AG09319 (cell line): ENCODE data around the genes TAF8, C6orf132 and MRPS10.

GRCh38 chr6:41920733-41920982, 281 bp downstream of the MED20 start:
- RRBS, result 2% methylated on average over 6 of the region's 14 CpGs

DNA sequence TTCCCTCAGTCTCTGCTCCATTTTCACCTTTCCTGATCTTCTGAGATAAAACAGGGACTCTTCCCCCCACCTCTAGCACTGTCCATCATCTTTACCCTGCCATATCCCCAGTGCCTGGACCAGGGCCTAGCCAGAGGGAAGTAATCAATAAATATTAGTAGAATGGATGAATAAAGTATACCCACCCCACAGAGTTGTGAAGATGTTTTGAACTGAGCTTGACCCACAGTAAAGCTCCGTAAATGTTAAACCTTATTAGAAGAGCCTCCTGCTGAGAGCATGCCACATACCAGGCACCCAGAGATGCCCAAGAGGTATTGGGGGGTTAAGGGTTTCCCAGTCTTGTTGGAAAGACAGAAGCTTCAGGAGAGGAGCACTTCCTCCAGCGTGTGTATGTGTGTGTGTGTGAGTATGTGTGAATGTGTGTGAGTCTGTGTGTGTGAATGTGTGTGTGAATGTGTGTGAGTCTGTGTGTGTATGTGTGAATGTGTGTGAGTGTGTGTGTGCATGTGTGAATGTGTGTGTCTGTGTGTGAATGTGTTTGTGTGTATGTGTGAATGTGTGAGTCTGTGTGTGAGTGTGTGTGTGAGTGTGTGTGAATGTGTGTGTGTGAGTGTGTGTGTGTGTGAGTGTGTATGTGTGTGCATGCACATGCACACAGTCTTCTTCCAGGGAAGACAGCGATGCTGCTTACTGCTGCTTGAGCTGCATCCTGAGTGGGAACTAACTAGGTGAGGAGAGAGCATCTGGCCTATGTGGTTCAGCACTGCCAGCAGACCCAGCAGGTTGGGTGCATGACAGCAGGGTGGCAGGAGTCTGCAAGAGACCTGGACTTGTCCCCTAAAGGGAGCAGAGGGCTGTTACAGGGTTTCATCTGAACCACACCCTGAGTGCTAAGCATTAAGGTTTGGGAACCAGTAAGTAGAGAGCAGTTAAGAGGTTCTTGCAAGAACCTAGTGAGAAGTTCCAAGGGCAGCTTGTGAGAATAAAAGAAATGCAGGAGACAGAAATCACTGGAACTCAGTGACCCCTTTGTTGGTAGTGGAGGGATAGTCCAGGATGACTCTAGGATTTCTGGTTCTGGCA, 22.6 kb upstream of the CCND3 start:
- RRBS, result no CpG with 5 or more reads among the region's 3 CpGs

DNA sequence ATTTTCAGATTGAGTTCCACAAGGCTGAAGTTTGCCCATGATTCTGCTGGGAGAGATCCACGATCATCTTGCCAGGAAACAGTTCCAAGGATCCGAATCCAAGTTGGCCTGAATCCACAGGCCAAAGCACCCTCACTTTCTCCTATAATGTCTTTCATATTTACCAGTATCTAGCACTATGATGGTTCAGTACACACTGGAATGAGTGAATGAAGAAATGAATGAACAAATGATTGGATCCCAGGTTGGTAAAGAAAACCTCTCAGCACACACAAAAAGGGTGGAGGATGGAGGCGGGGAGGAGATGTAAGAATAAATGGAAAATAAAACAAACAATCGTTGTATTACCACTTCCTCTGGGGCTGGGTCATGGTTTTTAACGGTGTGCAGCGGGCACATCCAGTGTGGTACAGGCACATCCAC, 28.2 kb upstream of the TAF8 start:
- RRBS, result no CpG with 5 or more reads among the region's 6 CpGs

DNA sequence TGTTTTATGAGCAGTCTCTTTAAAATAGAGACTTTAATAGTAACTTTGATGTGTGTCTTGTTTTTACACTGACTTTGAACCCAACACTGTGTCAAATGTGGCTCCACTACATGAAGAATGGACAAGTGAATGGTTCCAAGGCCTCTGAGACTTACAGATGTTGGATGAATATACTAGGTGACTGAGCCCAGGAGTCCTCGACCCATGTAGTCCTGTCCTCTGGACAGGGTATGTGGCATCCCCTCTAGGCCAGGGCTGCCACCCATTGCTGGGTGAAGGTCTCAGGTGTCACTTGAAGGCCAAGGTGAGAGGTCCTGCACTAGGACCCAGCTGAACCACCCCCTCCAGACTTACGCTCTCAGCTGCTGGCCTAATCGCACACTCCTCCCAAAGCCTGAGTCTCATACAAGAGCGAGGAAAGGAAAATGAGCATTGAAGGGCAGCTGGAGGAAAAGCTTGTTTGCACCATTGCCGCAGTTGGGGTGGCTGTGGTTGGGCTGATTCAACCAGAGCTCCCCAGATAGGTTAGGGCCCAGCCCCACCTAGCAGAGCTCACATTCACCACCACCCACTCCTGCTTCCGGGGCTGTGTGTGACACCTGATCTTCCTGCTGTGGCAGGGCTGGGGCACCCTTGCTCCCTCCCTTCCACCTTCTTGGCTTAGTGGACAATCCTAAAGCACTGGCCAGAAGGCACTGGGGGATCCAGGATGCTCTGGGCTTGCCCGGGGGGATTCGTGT, 11.0 kb upstream of the TAF8 start:
- RRBS, result no CpG with 5 or more reads among the region's 8 CpGs

DNA sequence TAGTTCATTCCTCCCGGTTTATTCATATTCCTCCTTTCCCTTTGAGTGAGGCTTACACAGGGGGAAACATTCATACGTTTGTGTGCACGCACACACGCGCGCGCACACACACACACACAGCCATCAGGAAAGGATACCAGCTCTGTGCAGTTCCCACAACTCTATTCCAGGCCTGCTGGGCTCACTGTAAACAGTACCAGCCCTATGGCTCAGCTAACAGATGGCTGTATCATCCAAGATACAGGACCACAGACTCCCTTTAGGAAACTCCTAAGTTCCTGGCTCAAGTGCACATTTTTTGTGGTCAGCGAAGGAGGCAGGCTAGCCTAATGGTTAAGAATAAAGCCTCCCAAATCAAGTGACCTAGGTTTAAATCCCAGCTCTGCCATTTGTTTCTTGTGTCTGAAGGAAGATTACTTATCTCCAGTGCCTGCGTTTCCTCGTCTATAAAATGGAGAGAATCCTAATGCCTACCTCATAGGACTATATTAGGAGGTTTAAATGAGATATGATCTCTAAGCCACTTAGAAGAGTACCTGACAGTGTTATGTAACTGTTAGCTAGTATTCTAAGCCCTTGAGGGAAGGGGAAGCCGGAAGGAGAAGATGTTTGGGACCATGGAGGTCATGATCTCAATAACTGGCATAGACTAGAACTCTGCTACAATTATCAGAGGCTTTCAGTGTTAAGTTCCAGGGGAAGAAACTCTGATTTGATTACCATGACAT, 3.6 kb upstream of the TAF8 start:
- RRBS, result no CpG with 5 or more reads among the region's 11 CpGs

DNA sequence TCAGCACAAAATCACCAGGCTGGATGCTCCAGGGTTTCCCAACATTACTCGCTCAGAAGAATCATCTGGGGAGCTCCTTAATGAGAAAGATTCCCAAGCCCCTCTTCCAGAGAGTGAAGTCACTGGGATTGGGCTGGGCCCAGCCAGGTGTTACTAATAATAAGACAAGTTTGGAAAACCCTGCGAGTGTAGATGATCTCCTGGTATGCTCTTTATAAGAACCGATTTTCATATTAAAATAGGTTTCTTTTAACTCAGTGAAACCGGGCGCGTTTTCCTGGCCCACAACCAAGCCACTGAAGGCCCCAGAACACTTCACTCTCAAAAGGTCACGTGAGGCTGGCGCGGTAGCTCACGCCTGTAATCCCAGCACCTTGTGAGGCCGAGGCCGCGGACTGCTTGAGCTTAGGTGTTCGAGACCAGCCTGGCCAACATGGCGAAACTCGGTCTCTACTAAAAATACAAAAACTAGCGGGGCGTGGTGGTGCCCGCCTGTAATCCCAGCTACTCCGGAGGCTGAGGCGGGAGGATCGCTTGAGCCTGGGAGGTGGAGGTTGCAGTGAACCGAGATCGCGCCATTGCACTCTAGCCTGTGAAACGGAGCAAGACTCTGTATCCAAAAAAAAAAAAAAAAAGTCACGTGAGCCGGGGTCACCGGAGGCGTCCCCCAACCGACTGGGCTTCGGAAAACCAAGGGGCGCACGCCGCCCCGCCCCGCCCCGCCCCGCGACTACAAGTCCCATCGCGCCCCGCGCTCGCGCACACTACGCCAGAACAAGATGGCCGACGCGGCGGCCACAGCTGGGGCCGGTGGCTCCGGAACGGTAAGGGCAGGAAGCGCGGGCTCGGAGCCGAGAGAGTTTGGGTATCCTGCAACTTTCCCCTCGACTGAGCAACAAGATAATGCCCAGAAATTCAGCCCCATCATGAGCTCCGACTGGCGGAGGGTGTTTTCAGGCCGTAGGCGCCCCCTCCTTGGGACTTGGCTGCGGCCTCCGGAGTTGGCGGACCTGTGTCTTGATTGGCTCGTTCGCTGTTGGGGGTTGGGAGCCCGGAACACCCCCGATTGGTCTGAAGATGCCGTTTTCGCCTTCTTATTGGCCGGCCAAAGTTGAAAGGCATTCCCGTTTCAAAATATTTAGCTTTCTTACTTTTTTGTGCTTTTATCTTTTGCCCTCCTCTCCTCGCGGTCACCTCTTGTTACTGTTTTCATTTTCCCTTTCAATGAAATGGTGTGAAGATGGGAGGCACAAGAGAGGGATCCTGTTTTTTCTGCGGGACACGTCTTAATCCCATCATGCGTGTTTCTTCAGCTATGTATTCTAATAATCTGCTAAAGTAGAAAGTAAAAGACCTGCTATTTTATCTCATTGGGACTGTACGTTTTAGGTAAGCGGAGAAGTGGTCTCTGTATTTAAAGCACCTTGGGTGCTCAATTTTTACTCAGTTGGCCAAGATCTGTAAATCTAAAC, at the start of gene TAF8:
Gene TAF8 (plus strand): TSS at position 762 of the 1,472 bp plus-strand sequence.
- RRBS, result 1% methylated on average over 7 of the region's 81 CpGs

GRCh38 chr6:42099526-42100134, 42.8 kb downstream of the C6orf132 start:
- RRBS, result no CpG with 5 or more reads among the region's 14 CpGs

DNA sequence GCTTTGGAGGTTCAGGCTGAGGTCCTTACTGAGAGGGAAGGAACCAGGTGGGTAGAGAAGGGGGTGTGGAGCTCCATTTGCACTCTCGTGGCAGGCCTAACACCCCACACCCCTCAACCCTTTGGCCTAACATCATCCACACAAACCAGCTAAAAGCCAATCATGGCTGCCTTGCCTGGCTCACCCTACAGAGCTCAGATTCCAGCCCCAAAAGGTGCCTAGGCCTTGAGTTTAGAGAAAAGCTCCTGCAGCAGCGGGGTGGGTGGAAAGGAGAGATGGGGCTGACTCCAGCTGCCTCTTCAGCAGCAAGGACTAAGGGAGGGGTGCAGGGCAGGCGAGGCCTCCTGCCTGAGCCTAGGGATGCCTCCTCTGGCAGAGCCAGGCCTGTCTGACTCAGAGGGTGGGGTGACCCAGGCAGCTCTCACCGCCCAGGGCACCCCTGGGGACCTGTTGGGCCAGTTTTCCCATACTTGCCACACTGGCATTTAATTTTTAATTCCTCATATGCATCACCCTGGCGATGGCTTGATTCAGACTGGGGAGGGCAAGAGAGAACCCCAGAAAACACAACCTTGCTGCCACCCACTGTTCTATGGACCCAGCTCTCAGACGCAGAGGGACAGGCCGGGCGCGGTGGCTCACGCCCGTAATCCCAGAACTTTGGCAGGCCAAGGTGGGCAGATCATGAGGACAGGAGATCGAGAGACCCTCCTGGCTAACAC, 19.8 kb downstream of the C6orf132 start:
- RRBS, result no CpG with 5 or more reads among the region's 12 CpGs

DNA sequence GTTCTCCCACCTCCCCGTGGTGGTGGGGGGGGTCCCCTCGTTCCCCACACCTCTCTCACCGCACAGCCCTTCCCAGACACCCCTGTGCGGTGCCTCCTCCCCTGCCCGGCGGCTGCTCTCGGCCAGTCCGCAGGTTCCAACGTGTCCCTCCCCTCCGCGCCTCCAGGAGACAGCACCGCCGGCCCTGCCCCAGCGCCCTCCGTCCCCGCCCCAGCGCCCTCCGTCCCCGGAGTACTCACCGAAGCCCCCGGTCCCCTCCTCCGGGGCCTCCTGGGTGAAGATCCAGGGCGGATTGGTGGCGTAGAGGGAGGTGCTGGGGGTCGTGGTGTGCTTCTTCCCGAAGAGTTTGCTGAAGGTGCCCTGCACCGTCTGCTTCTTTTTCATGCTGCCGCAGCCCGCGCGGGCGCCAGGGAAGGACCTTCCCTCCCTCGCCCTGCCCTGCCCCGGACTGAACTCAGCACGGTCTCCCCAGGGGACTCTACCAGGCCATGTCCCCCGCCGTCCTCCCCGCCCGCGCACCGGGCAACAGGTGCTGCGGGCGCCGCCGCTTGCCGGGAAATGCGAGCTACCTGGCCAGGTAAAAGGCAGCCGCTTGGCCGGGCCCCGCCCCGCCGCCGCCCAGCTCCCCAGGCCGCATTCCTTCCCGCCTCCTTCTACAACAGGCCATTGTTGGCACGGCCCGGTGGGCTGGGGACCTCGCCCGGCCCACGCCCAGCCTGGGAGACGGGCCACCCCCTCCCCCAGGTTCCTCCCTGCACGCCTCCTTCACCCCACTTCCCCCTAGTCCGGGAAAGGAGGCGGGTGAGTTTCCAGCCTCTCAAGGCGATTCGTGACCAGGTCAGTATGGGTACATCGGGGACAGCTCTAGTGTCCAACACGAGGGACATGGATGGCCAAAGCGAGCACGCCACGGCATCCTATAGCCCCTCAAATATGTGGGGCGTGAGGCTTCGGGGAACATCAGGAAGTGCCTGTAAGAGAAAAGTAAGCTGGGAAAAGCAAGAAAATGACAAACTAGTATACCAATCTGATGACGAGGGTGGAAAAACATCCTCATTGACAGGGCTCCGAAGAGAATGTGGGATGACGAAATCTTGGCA, at the start of gene C6orf132:
Gene C6orf132 (minus strand): TSS at position 560 of the 1,100 bp plus-strand sequence.
- RRBS, result 4% methylated on average over 35 of the region's 76 CpGs

- RRBS, result no CpG with 5 or more reads among the region's 3 CpGs
These were observed 9.7 kb upstream of the GUCA1B start for GRCh38 chr6:42204266-42205002.

GRCh38 chr6:42217762-42218111, at the start of gene MRPS10:
TSS of gene MRPS10 (minus strand) at chr6:42217861.
- RRBS, result 1% methylated on average over 14 of the region's 18 CpGs

DNA sequence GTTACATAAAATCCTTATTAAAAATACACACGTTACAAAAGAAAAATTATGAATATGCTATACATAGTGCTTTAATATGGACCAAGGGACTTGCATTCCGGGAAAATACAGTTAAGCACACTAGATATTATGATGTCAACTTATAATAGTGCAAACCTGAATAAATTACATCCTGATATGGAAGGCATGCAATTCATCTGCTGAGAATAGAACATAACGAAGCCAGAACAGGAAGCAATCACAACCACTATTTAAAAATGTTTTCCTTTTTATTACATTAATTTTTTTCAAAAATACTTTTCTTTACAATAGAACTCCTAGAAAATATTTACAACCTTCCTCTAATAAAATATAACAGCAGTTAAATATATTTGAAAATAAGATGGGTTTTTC, 7.8 kb upstream of the MRPS10 start:
- RRBS, result no CpG with 5 or more reads among the region's 3 CpGs

GRCh38 chr6:42278109-42278504, 60.4 kb upstream of the MRPS10 start:
- RRBS, result no CpG with 5 or more reads among the region's 4 CpGs

GRCh38 chr6:42389679-42390802, 61.7 kb downstream of the TRERF1 start:
- RRBS, result no CpG with 5 or more reads among the region's 24 CpGs

DNA sequence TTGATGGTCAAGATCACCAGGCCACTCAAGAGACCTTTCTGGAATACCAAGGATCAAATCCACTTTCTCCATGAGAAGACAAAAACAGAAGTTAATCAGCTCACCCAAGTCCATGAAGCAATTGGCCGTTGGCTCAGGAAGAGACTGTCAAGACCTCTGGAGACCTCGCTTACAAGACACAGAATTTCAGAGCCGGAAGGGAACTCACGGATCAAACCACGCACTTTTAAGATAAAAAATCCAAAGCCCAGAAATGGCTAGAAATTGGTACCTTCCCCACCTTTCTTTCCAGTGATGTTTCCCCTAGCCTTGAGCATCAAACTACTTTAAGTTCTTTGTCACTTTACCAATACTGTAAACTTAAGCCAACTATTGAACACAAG, 3.3 kb downstream of the TRERF1 start:
- RRBS, result no CpG with 5 or more reads among the region's 5 CpGs

- RRBS, result no CpG with 5 or more reads among the region's 23 CpGs
These were observed 2.7 kb upstream of the TRERF1 start for GRCh38 chr6:42454175-42455139.

- RRBS, result no CpG with 5 or more reads among the region's 10 CpGs
These were observed 15.7 kb upstream of the UBR2 start for GRCh38 chr6:42548027-42548561.

- RRBS, result no CpG with 5 or more reads among the region's 2 CpGs
These were observed 31.5 kb downstream of the PRPH2 start for GRCh38 chr6:42690822-42691330.

DNA sequence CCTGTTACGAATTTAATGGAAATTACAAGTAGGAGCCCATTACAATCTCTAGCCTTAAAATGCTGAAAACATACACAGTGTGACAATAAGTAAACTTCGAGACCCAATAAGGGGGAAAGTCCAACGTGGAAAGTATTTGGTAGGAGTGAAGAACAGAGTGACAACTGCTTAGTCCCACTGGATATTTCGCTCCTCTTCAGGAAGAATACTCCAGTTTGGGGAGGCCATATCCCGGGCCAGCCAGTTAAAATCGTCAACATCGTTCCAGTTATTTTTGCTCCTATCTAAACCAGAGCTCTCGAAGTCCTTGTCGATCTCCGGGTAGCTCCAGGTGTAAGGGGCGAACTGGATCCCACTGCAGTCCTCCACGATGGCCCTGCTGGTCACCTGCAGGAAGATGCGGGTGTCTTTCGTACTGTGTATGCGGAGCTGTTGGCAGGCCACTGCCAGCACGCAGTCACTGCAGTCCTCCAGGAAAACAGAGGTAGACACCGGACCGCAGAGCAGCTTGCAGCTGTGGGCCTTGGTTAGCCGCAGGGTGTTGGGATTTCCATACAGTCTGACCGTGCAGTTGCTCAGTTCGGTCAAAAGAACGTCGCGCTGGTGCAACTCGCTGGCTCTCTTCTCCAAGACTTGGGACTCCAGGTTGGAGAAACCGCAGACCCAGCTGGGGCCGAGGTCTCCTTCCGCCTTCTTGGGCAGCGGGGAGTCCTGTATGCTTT, 877 bp downstream of the TBCC start:
- RRBS, result 7% methylated on average over 6 of the region's 29 CpGs